ENCODE measurements around the genes COG8 and TMED6.

DNA sequence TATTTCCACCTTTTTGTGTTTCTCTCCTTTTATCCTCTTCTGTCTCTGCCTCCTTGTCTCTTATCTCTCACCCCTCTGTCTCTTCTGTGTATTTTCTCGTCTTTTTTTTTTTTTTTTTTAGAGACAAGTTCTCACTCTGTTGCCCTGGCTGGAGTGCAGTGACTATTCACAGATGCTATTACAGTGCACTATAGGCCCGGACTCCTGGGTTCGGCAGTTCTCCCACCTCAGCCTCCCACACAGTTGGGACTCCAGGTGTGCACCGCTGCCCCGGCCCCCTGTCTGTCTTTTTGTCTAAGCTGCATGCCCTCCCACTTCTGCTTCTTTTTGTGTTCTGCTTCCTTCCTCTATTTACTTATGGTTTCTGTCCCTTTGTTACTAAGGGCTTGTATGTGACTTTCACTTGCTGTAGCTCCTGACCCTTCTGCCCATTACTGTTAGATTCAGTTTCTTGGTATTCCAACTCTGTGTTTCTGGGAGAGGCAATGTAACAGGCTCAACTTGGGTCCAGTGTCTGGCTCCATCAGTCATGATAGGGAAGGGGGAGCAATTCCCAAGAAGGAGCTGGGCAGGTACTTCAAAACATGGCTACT, 20.5 kb downstream of the SLC7A6 start:
- RRBS, result 89% methylated on average over 4 of the region's 5 CpGs

DNA sequence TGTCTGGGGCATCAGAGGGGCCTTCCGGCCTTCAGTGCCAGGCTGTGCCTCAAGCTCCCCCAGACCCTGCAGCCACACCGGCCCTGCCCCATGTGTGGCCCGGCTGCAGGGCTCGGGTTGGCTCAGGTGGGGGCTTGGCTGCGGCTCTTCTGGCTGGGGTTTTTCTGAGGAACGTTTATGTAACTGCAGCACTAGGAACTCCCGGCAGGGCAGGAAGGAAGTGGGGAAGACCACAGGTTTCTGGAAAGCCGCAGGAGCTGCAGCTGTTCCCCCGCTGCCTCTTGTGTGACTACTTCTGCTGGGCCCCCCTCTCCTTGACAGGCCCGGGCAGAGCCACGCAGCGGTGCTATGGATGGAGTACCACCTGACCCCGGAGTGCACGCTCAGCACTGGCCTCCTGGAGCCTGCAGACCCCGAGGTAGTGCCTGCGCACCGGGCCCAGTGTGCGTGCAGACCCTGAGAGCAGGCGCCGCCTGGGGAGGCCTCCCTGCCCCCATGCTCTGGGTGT, 45.6 kb downstream of the PRMT7 start:
- RRBS, result 36% methylated on average over 12 of the region's 20 CpGs

- RRBS, result no CpG with 5 or more reads among the region's 13 CpGs
Measured at GRCh38 chr16:68377695-68378444, 67.1 kb downstream of the PRMT7 start.

GRCh38 chr16:68434474-68435135, 13.7 kb downstream of the SMPD3 start:
- RRBS, result no CpG with 5 or more reads among the region's 6 CpGs

GRCh38 chr16:68492253-68493170, 44.2 kb upstream of the SMPD3 start:
- RRBS, result no CpG with 5 or more reads among the region's 12 CpGs

- RRBS, result no CpG with 5 or more reads among the region's 10 CpGs
Measured at GRCh38 chr16:68739845-68740876, 3.1 kb downstream of the CDH1 start.

DNA sequence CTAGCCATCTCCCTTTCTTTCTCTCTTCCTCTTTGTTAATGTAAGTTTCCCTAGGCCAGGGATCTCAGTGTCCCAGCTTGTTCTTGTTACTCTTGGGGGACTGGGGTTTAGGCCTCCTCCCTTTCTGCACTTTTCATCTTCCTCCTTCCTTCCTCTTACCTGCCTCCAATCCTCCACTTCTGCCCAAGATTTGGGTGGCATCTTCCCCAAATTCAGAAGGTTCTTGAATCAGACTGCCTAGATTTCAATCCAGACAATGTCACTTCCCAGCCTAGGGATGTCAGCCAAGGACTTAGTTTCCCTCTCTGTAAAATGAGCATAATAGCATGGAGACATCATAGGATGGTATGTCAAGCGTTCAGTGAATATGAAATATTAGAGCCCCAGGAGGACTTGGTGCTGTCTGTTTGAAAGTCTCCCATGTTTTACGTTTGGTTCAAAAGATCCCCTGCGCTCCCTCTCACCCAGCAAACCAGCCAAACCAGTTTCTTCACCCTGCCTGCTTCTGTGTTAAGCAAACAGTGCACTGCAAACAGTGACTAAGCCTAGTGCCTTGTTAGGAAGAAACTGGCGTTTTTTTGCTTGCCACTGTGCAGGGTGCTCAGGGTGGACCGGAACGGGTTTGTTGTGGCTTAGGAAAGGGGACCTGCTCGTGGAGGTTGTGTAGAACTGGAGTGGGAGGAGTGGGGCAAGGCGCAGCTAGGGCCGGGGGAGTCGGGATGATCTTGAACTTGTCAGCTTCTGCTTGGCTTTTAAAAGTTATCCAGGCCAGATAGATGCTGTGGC, 7.5 kb downstream of the CDH1 start:
- RRBS, result 60% methylated on average over 4 of the region's 10 CpGs

- RRBS, result no CpG with 5 or more reads among the region's 9 CpGs
Measured at GRCh38 chr16:68778298-68779326, 41.5 kb downstream of the CDH1 start.

- RRBS, result no CpG with 5 or more reads among the region's 5 CpGs
Measured at GRCh38 chr16:68834574-68835477, 8.5 kb upstream of the TANGO6 start.

DNA sequence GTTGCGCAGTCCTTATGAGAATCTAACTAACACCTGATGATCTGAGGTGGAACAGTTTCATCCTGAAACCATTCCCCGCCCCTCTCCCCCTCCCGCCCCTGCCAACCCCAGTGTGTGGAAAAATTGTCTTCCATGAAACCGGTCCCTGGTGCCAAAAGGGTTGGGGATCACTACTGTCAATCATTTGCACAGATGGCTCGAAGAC, 72.9 kb downstream of the TANGO6 start:
- RRBS, result no CpG with 5 or more reads among the region's 5 CpGs

DNA sequence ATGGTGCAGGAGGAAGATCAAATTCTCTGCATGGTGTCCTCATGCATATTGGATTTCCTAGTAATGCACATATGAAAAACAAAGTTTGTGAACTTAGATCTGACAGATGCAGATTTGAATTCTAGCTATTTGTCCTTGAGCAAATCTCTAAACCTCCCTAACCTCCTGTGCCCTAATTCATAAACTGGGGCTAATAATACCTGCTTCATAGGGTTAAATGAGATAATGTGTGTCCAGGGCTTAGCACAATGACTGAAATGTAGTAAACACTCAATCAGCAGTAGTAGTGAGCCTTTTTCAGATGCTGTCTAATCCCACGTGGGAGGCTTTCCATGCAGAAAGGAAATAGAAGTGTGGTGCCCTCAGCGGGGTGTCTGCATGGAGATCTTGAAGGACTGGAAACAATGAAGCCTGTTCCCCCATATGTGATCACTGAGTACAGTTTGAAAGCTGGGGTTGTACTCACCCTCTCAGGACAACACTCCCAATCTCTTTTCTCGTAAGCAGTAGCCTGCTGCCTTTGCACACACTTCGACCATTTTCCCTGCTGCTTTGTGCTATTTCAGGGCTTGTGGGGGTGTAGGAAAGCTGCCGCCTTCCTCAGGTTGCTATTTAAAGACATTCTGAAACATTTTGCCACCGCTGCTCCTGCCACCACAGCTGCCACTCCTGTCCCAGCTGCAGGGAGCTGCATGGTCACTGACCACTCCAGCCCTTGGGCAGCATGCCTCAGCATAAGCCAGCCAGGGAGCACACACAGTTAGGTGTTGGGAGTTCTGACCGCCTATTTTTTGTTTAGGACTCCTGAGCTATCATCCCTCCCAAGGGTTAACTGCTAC, 40.7 kb upstream of the HAS3 start:
- RRBS, result no CpG with 5 or more reads among the region's 7 CpGs

- RRBS, result no CpG with 5 or more reads among the region's 6 CpGs
Measured at GRCh38 chr16:69173325-69173996, 13.5 kb upstream of the SNTB2 start.

- RRBS, result 2% methylated on average over 30 of the region's 103 CpGs
Measured at GRCh38 chr16:69187264-69188244, 590 bp downstream of the SNTB2 start.

DNA sequence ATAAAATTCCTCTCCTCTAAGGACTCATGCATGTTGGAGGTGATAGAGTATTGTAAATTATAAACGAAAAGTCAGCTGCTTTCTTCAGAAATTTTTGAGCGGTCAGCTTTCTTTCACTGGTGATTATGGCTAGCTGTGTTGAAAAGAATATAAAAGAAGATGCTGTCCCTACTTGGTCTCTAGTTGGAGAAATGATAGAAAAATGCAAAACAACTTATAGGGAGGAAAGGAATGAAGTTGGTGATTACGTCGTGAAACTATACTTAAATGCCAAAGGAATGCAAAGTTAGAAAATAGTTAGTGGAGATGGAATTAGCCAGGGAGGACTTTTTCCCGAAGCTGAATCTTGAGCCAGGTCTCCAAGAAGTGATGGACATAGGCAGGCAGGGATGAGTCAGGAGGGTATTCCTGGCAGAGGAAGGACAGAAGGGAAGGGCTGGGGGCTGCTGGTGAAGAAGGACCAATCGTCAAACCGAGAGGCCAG, 1.6 kb downstream of the SNTB2 start:
- RRBS, result no CpG with 5 or more reads among the region's 7 CpGs

- RRBS, result no CpG with 5 or more reads among the region's 5 CpGs
Measured at GRCh38 chr16:69302115-69302774, 8.9 kb upstream of the VPS4A start.

DNA sequence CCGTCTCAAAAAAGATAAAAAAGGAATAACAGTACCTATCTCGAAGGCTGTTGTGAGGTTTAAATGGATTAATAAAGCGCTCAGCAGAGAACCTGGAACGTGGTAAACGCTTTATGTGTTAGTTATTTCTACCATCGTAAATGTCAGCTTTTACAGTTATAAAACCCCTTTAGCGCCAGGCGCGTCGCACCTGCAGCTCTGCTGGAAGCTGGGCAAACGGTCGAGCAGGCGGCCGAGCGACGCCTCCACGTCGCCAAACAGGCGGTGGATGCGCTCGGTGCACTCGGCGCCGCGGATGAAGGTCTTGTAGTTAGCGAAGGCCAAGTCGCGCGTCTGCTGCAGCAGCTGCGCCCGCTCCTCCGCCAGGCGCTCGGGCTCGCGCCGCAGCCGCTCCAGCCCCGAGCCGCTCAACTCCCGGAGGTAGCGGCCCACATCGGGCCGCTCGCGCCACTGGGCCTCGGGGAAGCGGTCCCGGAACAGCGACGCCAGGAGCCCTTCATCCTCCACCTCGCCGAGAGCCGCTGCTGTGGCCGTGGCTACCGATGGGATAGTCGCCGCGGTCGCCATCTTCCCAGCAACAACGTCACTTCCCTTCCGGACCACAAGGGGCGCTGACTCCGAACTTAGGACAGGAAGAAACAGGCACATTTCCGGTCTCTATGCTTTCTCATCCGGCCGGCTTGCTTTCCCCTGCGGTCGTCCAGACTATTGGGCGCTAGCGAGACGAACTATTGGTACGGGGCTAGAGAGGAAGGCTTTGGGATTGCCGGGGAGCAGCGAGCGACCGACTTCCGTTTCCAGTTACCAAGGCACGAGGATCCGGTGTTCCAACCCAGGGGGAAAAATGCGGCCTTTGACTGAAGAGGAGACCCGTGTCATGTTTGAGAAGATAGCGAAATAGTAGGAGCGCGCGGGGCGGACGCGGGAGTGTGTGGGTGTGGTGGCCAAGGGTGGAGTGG, at the start of gene COG8:
TSS of gene COG8 (minus strand) at position 579 of the 959 bp plus-strand sequence.
- RRBS, result under 1% methylated on average over 23 of the region's 89 CpGs

GRCh38 chr16:69351415-69351984, at the start of gene TMED6:
TMED6 (minus strand) TSS chr16:69351786.
- RRBS, result no CpG with 5 or more reads among the region's 12 CpGs

- RRBS, result no CpG with 5 or more reads among the region's 1 CpG
Measured at GRCh38 chr16:69474273-69474472, 49.8 kb downstream of the CYB5B start.

GRCh38 chr16:69566088-69566789, 473 bp downstream of the NFAT5 start:
- RRBS, result 2% methylated on average over 34 of the region's 82 CpGs

DNA sequence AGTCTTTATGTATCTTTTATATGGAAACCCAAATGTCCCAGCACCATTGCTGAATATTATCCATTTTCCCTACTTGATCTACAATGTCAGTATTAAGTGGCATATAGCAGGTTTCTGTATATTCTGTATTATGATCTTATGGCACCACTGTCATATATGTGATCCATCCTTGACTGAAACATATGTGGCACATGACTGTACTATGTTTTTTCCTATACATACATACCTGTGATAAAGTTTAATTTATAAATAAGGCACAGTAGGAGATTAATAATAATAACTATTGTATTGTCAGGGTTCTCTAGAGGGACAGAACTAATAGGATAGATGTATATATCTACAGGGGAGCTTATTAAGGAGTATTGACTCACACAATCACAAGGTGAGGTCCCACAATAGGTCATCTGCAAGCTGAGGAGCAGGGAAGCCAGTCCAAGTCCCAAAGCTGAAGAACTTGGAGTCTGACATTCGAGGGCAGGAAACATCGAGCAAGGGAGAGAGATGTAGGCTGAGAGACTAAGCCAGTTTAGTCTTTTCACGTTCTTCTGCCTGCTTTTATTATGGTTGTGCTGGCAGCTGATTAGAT, 28.8 kb downstream of the NFAT5 start:
- RRBS, result no CpG with 5 or more reads among the region's 3 CpGs